Vein endothelial cell (primary cell): Measurements from ENCODE around the genes ADAM12 and GLRX3.

GRCh38 chr10:126387837-126388924 lies at the start of gene ADAM12:
ADAM12 (minus strand) TSS chr10:126388477.
- CAGE, long polyA plus RNA, result no peak

DNA sequence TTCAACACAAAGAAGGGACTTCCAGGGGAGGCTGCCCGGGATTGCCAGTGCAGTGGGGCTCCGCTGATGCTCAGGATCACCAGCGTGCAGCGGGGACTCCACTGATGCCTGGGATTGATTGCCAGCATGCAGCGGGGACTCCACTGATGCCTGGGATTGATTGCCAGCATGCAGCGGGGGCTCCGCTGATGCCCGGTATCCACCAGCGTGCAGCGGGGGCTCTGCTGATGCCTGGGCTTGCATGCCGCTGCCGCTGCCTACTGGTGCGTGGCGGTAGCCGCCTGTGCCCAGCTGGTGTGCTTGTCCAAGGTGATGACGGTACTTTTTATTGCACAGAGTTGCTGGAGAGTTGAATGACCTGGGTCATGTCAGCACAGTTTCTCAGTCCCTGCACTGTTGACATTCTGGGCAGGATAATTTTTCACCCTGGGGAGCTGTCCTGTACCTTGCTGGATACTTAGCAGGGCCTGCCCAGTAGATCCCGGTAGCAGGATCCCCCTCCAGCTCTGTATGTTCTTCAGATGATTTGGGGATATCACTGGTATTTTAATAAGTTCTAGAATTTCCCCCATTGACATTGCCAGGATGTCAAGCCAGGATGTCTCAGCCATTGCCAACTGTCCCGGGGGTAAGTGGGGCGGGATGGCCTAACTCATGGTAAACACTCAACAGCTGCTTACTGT lies 13.0 kb downstream of the DOCK1 start:
- CAGE, long polyA plus RNA, result no peak

DNA sequence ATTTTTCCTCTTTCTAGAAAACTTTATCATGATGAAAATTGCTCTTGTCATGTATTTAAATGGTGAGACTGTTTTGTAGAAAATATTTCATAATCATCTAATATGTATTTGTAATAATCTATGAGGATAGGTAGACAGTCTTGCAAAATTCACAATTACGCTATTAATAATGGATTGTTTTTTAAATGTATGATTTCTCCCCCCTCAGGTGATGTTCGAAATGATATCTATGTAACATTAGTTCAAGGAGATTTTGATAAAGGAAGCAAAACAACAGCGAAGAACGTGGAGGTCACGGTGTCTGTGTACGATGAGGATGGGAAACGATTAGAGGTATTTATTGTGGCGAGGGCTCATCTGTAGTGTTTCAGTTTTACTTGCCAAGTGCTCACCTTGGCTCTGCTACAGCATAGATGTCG lies 117.8 kb downstream of the DOCK1 start:
- CAGE, long polyA plus RNA, result no peak

- CAGE, long polyA plus RNA, result no peak
Observed at GRCh38 chr10:127296880-127297568, 100.6 kb upstream of the INSYN2A start.

- CAGE, long polyA plus RNA, result no peak
Observed at GRCh38 chr10:127990839-127991615, 84.1 kb downstream of the PTPRE start.

- CAGE, long polyA plus RNA, result no peak
Observed at GRCh38 chr10:127996593-127997508, 89.9 kb downstream of the PTPRE start.

- CAGE, long polyA plus RNA, result no peak
Observed at GRCh38 chr10:128076519-128077175, 49.6 kb downstream of the MKI67 start.

DNA sequence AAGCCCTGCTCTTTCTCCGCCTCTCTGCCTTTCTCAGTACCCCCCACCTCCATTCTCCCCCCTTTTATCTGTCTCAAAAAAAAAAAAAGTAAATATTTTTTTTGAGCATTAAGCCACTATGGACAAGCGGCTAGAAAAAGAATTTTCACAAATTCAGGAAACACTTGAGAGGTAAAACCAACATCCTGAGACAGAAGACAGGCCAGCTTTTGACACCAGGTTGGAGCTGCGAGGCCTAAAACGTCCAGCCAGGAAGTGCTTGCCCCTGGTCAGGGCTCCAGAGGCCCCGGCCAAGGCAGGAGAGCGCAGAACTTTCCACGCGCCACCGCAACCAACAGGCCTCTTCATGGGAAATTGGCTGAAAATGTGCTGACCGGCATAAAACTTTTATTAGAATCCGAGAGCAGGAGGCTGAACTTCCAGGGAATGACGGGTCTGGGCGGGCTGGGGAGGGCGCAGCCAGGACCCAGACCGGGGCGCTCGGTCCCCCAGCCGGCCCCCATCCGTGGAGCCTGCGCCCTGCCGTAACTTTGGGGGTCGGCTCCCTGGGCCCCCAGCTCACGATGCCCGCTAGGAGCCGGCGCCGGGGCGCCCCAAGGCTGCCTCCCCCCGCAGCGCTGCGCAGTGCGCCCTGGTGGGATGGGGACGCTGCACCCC lies 413.9 kb upstream of the MKI67 start:
- CAGE, long polyA plus RNA, result no peak

DNA sequence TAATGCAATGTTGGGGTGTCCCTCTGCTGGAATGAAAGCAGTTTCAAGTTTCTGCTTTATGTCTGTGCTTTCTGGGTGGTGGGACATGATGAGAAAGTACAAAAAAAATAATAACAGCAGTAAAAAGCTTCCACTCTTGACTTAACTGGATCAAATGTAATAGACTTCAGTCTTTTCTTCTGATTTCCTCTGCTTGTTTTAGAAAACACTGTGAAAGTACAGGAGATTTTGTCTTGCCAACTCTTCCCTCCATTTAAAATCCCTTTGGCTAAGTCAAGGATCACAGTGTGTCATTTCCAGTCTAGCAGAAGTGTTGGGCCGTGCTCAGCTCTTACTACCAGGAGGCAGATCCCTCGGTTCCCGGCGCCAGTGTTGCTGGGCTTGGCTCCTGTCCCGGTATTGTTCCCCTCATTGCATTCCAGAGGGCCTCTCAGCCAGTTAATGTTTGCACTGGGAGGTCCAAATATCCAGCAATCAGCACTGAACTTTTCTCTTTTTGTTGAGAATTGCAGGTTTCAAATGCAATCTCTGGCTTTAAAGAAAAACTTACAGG lies 612.2 kb upstream of the MGMT start:
- CAGE, long polyA plus RNA, result no peak

DNA sequence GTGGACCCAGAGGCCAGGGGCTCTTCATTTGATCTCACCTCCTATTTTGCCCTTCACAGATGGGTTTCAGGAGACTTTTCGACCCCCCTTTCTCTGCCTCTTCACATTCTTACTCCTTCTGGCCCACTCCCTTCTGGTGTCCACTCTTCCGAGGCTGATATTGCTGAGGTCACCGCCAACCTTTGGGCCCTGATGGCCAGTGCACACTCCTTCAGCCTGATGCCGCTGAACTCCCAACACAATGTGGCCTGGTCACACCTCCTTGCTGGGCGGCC lies 583.1 kb upstream of the MGMT start:
- CAGE, long polyA plus RNA, result no peak

- CAGE, long polyA plus RNA, result no peak
Observed at GRCh38 chr10:129249108-129249645, 217.9 kb upstream of the MGMT start.

- CAGE, long polyA plus RNA, result no peak
Observed at GRCh38 chr10:129949806-129950433, 14.2 kb downstream of the EBF3 start.

DNA sequence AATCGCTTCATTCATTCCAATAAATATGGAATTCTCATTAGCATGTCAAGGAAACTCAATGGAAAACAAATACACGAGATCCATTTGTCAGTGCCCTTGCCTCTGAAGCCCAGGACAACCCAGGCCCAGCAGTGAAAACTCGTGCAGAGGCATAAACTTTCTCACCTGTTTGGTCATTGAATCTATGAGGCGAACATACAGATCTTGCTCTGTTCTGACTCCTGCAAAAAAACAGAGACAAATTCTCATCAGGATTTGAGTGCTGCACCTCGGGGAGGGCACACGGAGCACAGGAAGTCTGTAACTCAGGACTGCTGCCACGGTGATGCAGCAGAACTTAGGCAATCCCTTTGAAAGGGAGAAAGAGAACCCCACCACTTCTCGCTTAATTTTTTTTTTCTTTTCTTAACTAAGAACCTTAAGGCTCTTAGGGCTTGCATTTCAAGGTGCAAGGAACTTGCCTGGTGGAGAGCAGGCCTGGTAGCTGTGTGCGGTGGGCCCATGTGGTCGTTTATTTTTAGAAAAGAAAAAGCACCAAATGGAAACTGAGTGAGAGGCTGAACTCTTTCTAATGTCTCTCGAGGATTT lies 2.0 kb downstream of the EBF3 start:
- CAGE, long polyA plus RNA, result no peak

GRCh38 chr10:130136118-130137129 lies at the start of gene GLRX3:
GLRX3 (plus strand) TSS chr10:130136391.
- CAGE, long polyA plus RNA, result start-site peak on the plus strand at chr10:130136398-130136402, 364 and 185 reads in 2 replicates

GRCh38 chr10:130228674-130228914 lies 92.4 kb downstream of the GLRX3 start:
- CAGE, long polyA plus RNA, result no peak

- CAGE, long polyA plus RNA, result no peak
Observed at GRCh38 chr10:131808976-131809410, 91.8 kb upstream of the PPP2R2D start.

GRCh38 chr10:131948835-131949859 lies 32.6 kb downstream of the BNIP3 start:
- CAGE, long polyA plus RNA, result no peak

DNA sequence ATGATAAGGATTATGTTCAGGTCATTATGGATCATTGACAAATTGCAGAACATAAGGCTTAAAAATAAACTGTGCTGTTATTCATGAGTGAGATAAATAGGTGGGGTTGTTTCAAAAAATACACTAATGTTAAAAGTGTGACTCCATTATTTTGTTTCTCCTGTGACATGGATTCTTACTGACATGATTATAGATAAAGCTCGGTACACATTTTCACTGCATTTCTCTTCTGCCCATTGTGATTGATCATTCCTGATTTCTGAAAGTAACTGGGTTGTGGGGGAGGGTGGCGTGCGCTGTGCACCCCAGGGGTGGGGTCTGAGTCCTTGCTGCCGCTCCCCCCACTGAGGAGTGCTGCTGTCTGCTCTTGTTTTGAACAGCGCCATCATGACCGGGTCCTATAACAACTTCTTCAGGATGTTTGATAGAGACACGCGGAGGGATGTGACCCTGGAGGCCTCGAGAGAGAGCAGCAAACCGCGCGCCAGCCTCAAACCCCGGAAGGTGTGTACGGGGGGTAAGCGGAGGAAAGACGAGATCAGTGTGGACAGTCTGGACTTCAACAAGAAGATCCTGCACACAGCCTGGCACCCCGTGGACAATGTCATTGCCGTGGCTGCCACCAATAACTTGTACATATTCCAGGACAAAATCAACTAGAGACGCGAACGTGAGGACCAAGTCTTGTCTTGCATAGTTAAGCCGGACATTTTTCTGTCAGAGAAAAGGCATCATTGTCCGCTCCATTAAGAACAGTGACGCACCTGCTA lies 26.2 kb downstream of the BNIP3 start:
- CAGE, long polyA plus RNA, result no peak

DNA sequence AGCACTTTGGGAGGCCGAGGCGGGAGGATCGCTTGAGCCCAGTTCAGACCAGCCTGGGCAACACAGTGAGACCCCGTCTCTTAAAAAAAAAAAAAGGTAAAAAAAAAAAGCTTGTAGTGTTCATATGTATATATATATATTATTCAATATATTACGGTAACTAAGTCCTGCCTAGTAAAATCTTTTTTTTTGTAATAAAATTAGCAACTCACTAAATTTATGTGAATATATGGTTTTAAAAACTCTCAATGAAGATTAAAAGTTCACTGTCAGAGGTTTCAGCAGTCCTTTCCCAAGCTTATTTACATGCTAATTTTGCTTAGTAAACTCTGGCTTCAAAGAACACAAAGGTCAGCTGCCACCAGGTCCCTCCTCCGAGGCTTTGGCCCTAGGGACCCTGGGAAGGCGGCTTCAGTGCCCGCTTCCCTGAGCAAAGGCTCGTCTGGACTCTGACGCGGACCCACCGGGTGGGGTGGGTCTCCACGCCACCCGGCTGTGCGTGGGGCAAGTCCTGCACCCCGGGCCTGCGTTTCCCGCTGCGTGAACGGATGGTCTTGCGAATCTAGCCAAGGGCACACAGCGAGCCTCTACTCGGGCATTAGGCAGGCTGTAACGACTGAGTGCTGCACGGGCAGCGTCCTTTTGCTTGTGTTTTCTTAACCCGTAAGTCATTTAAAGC lies 1.1 kb downstream of the BNIP3 start:
- CAGE, long polyA plus RNA, result no peak

GRCh38 chr10:132078542-132079119 lies 12.9 kb downstream of the JAKMIP3 start:
- CAGE, long polyA plus RNA, result no peak